Skeletal muscle tissue (tissue), 7 donors: ENCODE measurements around the gene ADH1A.

DNA sequence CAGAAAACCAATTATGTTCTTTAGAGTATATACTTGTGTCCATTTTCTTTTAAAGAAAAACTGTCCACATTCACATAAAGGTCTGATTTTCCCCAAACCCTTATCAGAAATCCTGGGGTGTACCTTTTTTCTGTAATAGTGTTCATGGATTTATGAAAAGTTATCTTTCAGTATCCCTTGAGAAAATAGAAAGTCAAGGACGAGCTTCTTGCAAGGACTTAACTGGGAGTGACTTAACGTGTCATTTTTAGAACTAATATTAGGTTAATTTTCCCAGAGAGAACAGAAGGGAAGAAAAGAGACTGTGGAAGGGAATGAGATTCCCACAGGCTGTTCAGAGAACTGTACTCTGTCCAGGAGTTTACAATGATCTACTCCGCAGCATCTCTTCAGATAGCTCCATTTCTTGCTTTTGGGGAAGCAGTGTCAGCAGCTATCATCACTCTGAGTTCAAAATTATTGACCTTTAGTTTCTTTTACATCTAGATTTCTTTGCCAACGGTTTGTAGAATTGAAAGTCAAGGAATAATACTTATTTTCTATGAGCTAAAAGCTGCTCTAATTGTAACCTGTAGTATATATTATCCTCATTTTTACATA, 5.1 kb downstream of the UNC5C start:
- PRO-cap, 3 experiments = no peak in any of the 3 experiments
- RAMPAGE, long total RNA = no peak
- RRBS, 2 experiments = no CpG with 5 or more reads among the region's 4 CpGs

GRCh38 chr4:95548275-95548604, 533 bp downstream of the UNC5C start:
- PRO-cap, 3 experiments = no peak in any of the 3 experiments
- RAMPAGE, long total RNA = no peak
- RRBS, 2 experiments = no CpG with 5 or more reads among the region's 20 CpGs

DNA sequence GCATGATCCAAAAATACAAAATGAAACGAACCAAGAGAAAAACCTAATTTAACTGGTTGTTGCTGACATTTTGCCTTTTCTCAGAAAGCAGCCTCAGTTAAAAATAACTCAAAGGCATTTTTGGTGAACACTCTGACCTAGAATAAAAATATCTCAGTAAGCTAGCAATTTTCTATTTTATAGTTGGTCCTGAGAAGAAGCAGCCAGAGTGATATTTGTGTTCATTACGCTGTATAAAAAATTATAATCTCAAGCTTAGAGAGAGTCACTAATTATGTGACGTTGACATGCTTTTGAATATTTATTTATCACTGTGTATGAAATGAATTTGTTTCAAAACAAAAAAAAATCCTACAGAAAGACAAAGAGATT, 74.2 kb upstream of the UNC5C start:
- PRO-cap, 3 experiments = no peak in any of the 3 experiments
- RAMPAGE, long total RNA = no peak
- RRBS, 2 experiments = no CpG with 5 or more reads among the region's 3 CpGs

- PRO-cap, 3 experiments = no peak in any of the 3 experiments
- RAMPAGE, long total RNA = no peak
- RRBS, 2 experiments = no CpG with 5 or more reads among the region's 5 CpGs
These were observed 758.5 kb downstream of the PDHA2 start for GRCh38 chr4:96598388-96598759.

DNA sequence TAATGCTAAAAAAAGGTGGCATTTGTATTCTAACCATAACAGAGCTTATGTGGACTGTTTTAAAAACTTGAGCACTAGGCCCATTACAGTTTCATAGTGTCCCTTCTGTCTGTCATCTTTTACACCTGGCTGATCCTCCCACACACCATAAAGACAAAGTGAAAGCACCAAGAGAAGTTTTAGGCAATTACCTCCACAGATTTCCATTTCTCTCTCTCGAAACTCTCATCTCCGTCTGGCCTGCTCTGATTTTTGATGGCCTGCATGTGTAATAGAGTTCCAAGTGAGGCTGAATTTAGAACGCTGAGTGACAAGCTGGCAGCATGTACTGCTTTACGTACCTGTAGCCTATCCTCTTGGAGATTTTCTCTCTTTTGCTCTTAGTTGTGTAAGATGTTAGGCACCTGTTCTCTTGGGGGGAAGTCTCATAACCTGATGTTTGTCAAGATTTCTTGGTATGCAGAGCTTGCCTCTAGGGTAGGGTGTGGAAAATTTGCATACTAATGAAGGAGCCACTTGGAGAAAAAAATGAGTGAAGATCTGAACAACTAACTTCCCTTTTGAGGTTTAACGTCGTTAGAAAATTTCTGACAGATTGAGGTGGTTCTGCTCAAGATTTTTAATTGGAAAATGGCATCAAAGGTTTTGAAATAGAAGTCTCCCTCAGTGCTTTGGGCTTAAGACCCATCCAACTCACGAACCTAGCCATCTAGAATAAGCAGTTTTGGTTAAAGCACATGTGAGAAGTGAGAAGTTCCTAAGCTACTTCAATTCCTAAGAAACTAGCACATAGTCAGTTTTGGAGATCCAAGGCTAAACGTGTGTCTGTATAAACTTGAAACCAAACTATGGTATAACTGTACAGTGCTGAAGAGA, 57.6 kb upstream of the RAP1GDS1 start:
- PRO-cap, 3 experiments = no peak in any of the 3 experiments
- RAMPAGE, long total RNA = no peak
- RRBS, 2 experiments = no CpG with 5 or more reads among the region's 8 CpGs

- PRO-cap, 3 experiments = no peak in any of the 3 experiments
- RAMPAGE, long total RNA = no peak
- RRBS, 2 experiments = 7% methylated on average over 1 of the region's 39 CpGs
These were observed 742 bp downstream of the RAP1GDS1 start for GRCh38 chr4:98261789-98262462.

DNA sequence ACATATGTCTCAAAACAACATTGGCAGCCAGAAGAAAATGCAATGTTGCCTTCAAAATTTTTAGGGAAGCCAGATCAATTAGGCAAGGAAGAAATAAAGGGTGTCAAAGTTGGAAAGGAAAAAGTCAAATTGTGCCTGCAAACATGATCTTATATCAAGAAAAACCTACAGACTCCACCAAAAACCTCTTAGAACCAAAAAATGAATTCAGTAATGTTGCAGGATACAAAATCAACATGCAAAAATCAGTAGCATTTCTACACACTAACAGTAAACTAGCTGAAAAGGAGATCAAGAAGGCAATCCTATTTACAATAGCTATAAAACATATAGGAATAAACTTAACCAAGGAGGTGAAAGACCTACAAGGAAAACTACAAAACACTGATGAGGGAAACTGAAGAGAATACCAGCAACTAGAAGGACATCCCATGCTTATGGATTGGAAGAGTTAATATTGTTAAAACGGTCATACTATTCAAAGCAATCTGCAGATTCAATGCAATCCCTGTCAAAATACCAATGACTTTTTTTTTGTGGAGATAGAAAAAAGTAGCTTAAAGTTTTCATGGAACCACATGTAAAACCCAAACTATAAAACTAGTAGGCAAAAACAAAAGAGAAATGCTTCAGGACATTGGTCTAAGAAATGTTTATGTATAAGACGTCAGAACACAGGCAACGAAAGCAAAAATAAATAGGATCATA, 137.5 kb downstream of the RAP1GDS1 start:
- PRO-cap, 3 experiments = no peak in any of the 3 experiments
- RAMPAGE, long total RNA = no peak
- RRBS, 2 experiments = no CpG with 5 or more reads among the region's 3 CpGs

- PRO-cap, 3 experiments = peak in 2 of 3 experiments; most common plus-strand start chr4:98928364 (in 2); most common minus-strand start chr4:98928195 (in 1)
- RAMPAGE, long total RNA = no peak
- RRBS, 2 experiments = 2 to 3% methylated on average over 27 of the region's 69 CpGs
These were observed 676 bp downstream of the EIF4E start for GRCh38 chr4:98927942-98928972.

DNA sequence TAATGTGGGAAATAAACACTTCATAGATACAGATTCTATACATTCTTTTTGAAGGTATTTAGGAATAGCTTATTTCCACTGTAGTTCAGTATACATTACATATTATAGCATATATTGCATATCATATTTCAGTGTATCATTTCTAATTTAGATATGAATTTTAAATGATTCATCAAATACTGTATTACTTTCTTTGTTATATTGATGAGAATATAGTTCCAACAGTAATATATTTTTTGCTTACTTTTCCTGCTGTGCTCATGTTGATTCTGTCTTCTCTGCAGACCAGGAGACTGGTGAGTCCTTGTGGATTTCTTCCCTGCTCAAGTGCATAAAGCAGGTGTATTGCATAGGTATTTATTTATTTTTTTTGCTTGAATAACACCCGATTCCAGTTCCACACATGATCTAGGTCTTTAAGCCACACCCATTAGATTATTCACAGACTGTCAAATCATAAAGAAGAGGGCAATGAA, at the start of gene ADH1A:
TSS of gene ADH1A (minus strand) at position 333 of the 476 bp plus-strand sequence.
- PRO-cap, 3 experiments = no peak in any of the 3 experiments
- RAMPAGE, long total RNA = no peak
- RRBS, 2 experiments = no CpG with 5 or more reads among the region's 1 CpG

DNA sequence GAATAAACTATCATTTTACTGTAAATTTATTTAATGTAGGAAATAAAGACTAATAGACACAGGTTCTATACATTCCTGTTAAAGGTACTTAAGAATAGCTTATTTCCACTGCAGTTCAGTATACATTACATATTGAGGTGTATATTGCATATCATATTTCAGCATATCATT, 276 bp downstream of the ADH1B start:
- PRO-cap, 3 experiments = no peak in any of the 3 experiments
- RAMPAGE, long total RNA = no peak

DNA sequence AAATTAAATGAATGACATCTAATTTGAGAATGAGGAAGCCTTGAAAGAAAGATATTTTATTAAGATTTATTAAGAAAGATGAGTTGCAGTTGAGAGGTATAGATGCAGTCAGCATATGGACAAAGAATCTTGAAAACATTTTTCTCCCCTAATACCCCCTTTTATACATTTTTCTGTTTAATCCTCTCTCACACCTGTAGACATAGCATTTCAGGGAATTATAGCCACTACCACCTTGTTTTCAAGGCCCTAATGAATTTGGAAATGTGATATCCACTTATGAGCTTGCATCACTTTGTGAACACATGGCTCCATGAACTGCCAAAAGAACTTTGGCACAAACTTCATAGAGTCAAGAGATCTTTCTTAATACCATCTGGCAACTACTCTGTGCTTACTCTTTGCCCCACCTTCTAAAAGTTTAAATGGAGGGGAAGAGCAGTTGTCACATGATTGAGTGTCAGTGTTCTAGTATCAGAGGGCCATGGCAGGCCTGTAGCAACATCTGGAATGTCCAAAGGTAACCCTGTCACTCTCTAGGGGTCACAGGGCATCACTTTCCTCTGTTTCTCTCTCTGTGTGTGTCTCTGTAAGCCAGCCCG, 2.5 kb upstream of the ADH1B start:
- PRO-cap, 3 experiments = no peak in any of the 3 experiments
- RAMPAGE, long total RNA = no peak
- RRBS, 2 experiments = no CpG with 5 or more reads among the region's 1 CpG

GRCh38 chr4:99413018-99413250, 22.2 kb downstream of the ADH7 start:
- PRO-cap, 3 experiments = no peak in any of the 3 experiments
- RAMPAGE, long total RNA = no peak
- RRBS, 2 experiments = no CpG with 5 or more reads among the region's 3 CpGs

DNA sequence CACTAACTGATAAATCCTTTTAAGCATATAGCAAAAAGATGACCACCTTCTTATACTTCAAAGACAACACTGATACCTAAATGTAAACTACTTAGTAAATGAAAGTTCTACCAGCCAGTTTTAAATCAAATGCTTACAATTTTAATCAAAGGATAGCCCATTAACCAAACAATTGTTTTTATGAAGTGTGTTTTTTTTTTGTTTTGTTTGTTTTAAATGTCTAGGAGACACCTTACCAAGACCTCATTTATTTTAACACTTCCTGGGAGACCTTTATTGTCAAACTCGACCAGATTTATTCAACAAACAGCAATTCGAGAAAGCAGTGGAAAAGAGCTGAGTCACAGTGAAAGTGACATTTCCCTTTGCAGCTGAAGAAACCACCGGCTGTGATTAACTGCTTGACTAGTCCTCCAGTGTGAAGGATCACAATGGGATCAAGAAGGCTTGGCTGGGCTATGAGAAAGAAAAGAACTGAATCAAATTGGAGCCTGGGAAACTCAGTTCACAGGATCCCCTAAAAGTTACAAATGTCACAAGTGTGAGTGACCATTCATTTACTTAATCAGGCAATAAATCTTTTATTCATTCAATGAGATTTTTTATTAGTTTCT, 11.9 kb upstream of the ADH7 start:
- PRO-cap, 3 experiments = no peak in any of the 3 experiments
- RAMPAGE, long total RNA = no peak
- RRBS, 2 experiments = no CpG with 5 or more reads among the region's 3 CpGs

GRCh38 chr4:99642568-99643074, 15.0 kb downstream of the C4orf54 start:
- PRO-cap, 3 experiments = peak in 1 of 3 experiments; most common plus-strand start chr4:99642970 (in 1); most common minus-strand start chr4:99642727 (in 1)
- RAMPAGE, long total RNA = no peak
- RRBS, 2 experiments = no CpG with 5 or more reads among the region's 7 CpGs

DNA sequence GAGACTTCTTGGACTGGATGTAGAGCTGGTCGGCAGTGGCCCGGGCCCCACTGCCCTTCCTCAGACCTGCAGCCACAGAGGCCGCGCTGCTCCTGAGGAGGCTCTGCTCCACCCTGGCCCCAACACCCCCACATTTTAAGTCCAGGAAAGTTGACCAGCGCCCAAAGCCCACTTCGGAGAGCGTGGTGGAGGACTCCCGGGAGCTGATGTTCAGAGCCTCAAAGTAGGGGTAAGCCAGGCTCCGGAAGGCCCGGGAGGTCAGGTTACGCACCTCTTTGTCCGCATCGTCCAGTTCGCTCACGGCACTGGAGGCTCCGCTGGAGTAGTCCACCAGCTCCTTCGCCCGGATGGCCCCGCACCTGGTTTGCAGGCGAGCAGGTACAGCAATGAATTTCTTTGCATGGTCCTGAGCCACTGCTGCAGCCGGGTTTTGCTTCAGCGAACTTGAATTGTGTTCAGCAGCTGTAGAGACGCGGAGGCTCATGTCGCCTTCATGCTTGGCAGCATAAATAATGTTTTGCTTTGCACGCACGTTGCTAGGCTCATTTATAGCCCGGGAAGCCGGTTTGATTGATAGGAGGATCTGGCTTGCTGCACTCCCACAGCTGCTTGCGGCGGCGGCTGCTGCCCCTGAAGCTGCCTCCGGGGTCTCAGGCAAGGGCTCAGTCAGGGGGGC, 5.0 kb downstream of the C4orf54 start:
- PRO-cap, 3 experiments = peak in 2 of 3 experiments; most common plus-strand start position 596 of the sequence (in 2); most common minus-strand start position 344 of the sequence (in 1)
- RAMPAGE, long total RNA = no peak
- RRBS, 2 experiments = 23 to 34% methylated on average over 18 to 21 of the region's 33 CpGs

DNA sequence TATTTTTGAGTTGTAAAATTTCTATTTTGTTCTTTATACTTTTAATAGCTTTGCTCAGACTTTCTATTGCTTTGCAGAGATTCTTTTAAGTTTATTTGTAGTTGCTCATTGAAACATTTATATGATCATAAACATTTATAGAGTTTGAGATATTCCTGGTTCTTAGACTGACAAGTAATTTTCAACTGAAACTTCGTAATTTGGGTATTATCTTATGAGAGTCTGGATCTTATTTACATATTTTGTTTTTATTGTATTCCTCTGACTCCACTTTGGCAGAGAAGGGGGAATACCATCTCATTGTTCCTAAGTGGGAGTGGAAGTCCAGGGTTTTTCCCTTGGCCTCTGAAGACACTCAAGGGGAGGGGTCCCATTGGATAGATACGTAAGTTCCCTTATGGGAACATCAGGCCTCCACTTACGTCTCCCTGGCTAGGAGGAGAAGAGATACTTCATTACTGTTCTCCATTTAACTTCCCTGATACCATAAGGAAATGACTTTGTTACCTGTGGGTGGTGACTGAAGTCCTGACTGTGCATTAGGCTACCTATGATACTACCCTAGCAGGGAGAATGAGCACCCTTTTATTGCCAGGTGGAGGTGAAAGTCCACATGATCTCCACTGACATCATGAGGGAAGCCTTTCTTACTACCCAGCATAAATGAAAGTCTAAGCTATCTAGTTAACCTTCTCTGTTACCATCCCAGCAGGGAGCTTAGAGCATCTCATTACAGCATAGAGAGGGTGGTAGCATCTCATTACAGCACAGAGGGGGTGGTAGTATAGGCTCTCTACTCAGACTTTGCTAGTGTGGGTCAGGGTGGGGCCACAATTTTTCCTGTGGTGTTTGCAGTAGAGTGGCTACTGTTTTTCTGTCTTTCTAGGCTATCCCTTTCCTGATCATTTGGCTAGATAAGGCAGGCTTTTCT, 24.3 kb upstream of the LAMTOR3 start:
- PRO-cap, 3 experiments = no peak in any of the 3 experiments
- RAMPAGE, long total RNA = no peak
- RRBS, 2 experiments = no CpG with 5 or more reads among the region's 3 CpGs

GRCh38 chr4:99945724-99946345, 583 bp downstream of the DNAJB14 start:
- PRO-cap, 3 experiments = no peak in any of the 3 experiments
- RAMPAGE, long total RNA = no peak
- RRBS, 2 experiments = 3% methylated on average over 11 of the region's 24 CpGs

DNA sequence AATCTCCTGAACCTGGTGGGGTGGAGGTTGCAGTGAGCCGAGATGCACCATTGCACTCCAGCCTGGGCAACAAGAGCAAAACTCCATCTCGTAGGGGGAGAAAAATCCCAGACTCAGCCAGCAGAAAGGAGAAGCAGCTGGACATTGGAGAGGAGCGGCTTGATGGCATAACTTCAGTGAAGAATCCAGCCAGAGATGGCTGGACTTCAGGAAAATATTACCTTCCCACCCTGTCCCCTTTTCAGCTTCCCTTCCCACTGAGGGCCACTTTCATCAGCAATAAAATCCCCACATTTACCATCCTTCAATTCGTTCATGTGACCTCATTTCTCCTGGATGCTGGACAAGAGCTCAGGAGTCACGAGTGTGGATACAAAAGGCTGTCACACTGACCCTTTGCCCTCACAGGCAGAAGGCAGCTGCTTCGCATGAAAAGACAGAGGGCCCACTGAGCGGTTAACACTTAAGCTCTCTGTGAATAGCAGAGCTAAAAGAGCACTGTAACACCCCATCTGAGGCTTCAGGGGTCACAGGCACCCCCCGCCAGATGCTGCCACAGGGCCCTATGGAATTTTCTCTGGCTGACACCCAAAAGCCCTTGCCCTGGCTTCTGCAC, 361.1 kb downstream of the PPP3CA start:
- PRO-cap, 3 experiments = no peak in any of the 3 experiments
- RAMPAGE, long total RNA = no peak
- RRBS, 2 experiments = no CpG with 5 or more reads among the region's 8 CpGs

DNA sequence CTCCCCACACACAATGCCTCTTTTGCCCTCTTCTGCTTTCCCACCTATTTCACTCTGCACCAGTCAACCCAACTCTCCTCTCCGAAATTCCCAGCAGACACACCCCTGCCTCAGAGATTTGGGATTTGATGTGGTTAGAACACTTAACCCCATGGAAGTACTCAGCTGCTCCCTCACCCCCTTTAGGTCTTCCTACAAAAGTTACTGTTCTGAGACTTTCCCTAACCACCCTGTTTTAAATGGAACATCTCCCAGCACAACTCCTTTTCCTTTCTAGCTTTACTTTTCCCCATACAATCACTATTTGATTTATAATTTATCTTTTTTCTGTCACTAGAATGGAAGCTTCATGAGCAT, 122.4 kb downstream of the PPP3CA start:
- PRO-cap, 3 experiments = no peak in any of the 3 experiments
- RAMPAGE, long total RNA = no peak
- RRBS, 2 experiments = no CpG with 5 or more reads among the region's 1 CpG

GRCh38 chr4:101345607-101346455, 1.5 kb downstream of the PPP3CA start:
- PRO-cap, 3 experiments = no peak in any of the 3 experiments
- RAMPAGE, long total RNA = no peak
- RRBS, 2 experiments = 0 to under 1% methylated on average over 12 of the region's 48 CpGs